ENCODE results near the genes BRMS1, SLC29A2, BBS1, ACTN3 and C11orf80.

DNA sequence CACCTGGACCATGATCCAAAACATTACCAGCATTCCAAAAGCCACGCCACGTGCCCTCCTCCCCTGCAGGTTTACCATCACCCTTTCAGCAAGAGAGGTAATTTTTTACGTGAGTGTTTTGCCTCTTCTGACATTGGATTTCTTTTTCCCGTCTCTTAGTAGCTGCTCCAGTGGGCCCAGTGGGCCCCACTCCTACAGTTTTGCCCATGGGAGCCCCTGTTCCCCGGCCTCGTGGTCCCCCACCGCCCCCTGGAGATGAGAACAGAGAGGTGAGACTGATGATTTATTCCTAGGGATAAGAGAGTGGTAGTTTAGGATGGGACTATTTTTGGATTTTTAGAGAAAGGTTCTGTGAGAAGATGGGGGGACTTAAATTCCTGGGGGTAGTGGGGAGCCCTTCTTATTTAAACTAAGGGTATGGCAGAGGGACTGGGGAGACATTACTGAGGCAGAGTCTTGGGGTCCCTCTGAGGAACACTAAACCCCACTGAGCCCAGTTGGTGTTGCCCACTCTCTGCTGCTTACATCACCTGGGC, 5.0 kb downstream of the SF3B2 start:
- RRBS, result no CpG with 5 or more reads among the region's 7 CpGs
CAGE:
- cytosol, long polyA plus RNA, result no peak
- long polyA plus RNA, result start-site peak on the plus strand centred at position 237 of the sequence, 64 bp wide, 82 and 29 reads in 2 replicates
- nucleus, long polyA plus RNA, result no peak

GRCh38 chr11:66059482-66060183, 7.5 kb downstream of the SF3B2 start:
- RRBS, result no CpG with 5 or more reads among the region's 19 CpGs
CAGE:
- cytosol, long polyA plus RNA, result no peak
- long polyA plus RNA, result no peak
- nucleus, long polyA plus RNA, result no peak

DNA sequence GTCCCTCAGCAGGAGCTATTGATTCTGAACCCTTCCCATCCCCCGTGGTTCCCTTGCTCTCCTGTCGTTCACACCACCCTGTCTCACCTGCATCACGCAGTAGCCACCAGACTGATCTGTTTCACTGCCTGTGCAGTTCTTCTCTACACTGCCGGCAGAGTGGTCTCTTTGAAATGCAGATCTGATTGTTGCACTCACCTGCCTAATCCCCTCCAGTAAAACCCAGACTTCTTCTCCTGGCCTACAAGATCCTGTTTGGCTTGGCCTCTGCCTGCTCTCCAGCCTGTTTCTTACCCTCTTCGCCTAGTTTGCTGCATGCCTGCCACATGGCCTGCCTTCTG, 41.9 kb downstream of the PACS1 start:
- RRBS, result no CpG with 5 or more reads among the region's 5 CpGs
CAGE:
- cytosol, long polyA plus RNA, result no peak
- long polyA plus RNA, result no peak
- nucleus, long polyA plus RNA, result no peak

DNA sequence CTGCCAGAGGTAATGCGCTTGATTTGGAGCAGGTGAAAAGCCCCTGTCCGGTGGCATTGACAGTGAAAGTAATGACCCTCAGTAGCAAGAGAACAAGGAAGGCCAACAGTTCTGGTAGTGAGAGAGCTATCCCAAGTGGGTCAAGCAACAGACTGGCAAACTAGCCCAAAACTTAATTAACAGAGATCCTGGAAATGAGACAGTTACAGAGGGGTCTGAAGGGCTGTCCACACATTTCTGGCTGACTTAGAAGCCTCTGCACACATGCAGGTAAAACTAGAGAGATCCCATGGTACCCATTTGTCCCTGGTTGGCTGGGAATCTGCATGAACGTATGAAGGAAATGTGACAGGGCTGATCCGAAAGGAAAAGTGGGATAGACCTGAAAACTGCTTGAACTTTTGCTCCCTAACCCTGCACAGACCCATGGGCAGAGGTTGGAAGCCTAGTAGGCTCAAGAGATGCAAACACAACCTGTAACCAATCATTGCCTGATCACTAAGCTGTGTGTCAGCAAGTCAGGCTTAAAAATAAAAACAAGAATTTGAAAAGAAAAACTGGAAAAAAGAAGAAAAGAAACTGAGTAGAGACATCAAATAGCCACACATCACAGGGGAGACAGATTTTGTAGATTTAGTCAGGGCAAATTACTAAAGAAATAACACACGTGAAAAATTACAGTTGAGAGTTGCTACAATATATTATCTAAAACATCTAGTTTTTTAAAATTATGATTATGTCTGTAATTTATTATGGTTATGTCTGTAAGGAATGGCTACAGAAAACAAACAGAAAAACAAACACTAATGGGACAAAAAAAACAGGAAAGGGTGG, 75.5 kb downstream of the PACS1 start:
- RRBS, result no CpG with 5 or more reads among the region's 5 CpGs
CAGE:
- cytosol, long polyA plus RNA, result no peak
- long polyA plus RNA, result no peak
- nucleus, long polyA plus RNA, result no peak

DNA sequence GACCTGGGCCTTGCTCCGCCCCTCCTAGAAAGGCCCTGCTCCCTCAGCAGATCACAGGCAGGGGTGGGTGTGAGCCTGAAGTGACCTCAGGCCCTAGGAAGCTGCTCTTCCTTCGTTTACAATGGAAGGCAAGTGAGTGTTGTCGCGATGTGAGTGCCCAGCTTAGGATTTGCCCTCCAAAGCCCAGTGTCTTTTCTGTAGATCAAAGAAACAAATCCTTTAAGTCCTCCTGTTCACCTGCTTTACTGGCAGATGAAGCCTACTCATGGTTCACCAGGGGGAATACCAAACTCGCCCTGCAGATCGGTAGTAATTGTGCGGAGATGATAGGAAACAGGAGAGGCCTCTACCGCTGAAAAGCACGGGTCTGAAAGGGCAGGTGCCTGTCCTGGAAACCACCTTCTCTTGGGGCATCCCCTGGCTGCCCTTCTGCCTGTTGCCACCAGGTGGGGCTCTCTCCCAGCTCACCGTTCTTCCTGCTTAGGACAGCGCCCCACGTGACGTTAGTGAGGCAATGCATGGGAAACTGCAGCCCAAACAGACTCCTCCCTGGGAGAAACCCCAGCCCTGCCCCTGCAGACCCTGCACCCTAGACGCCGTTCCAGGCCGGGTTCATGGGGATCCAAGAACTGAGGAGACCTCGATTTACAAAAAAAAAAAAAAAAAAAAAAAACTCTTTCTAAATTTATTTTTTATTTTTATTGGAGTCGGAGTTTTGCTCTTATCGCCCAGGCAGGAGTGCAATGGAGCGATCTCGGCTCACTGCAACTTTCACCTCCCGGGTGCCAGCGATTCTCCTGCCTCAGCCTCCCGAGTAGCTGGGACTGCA, 34.9 kb upstream of the KLC2 start:
- RRBS, result no CpG with 5 or more reads among the region's 24 CpGs
CAGE:
- cytosol, long polyA plus RNA, result no peak
- long polyA plus RNA, result no peak
- nucleus, long polyA plus RNA, result no peak

GRCh38 chr11:66280347-66281102, 2.5 kb downstream of the CNIH2 start:
- RRBS, result no CpG with 5 or more reads among the region's 21 CpGs
CAGE:
- cytosol, long polyA plus RNA, result no peak
- long polyA plus RNA, result no peak
- nucleus, long polyA plus RNA, result no peak

GRCh38 chr11:66282014-66283288, 4.5 kb downstream of the CNIH2 start:
- RRBS, result no CpG with 5 or more reads among the region's 50 CpGs
CAGE:
- cytosol, long polyA plus RNA, result no peak
- long polyA plus RNA, result no peak
- nucleus, long polyA plus RNA, result no peak

GRCh38 chr11:66317718-66318825, 1.2 kb upstream of the CD248 start:
- RRBS, result no CpG with 5 or more reads among the region's 17 CpGs
CAGE:
- cytosol, long polyA plus RNA, result no peak
- long polyA plus RNA, result no peak
- nucleus, long polyA plus RNA, result no peak

GRCh38 chr11:66327132-66327441, 9.1 kb downstream of the RIN1 start:
- RRBS, result no CpG with 5 or more reads among the region's 2 CpGs
CAGE:
- cytosol, long polyA plus RNA, result no peak
- long polyA plus RNA, result no peak
- nucleus, long polyA plus RNA, result no peak

DNA sequence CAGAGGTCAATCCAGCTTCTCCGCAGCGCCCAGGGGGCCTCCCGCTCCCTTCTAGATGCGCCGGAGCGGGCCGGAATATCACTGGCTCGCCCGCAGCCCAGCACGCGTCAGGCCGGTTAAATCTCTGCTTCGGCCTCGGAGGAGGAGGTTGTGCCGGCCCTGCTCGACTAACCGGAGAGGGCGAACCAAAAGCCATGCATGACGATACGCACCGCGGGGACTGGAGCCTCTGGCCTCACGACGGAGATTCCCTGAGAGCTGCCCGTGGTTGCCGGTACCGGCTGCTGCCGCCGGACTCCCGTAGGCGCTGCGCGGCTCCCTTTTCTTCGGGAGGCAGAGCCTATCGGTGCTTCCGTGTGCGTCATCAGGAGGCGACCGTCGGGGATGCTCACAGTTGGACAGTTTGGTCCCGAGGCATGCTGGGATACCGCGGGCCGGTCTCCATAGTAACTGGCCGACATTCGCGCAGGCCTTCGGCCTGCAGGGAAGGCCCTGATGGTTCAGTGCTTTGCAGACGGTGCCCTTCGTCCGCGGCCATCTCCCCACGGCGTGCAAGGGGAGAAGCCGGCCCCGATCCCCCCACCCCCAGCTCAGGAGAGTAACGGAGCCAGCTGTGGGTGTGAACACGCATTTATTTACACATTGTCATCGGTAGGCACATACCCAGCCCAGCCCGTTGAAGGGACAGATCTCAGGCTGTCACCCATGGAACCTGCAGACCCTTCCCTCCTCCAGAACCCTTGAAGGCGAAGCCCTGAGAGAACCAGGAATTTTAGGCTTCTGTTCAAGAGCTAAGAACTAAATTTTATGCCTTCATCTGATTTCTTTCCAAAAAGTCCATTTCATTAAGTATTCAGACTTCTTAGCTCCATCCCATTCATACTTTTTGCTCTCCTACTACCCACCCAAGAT, at the start of gene BRMS1:
BRMS1 (minus strand) TSS at position 345 of the 912 bp plus-strand sequence.
- RRBS, result 2% methylated on average over 16 of the region's 61 CpGs
CAGE:
- cytosol, long polyA plus RNA, result start-site peak on the minus strand centred at position 329 of the sequence, 63 bp wide, 1,495 and 1,522 reads in 2 replicates
- long polyA plus RNA, result start-site peak on the minus strand centred at position 322 of the sequence, 49 bp wide, 1,852 and 1,510 reads in 2 replicates
- nucleus, long polyA plus RNA, result start-site peak on the minus strand centred at position 322 of the sequence, 49 bp wide, 1,494 and 1,210 reads in 2 replicates

GRCh38 chr11:66346587-66347033, 819 bp downstream of the B4GAT1 start:
- RRBS, result 7% methylated on average over 3 of the region's 22 CpGs
CAGE:
- cytosol, long polyA plus RNA, result no peak
- long polyA plus RNA, result no peak
- nucleus, long polyA plus RNA, result no peak

DNA sequence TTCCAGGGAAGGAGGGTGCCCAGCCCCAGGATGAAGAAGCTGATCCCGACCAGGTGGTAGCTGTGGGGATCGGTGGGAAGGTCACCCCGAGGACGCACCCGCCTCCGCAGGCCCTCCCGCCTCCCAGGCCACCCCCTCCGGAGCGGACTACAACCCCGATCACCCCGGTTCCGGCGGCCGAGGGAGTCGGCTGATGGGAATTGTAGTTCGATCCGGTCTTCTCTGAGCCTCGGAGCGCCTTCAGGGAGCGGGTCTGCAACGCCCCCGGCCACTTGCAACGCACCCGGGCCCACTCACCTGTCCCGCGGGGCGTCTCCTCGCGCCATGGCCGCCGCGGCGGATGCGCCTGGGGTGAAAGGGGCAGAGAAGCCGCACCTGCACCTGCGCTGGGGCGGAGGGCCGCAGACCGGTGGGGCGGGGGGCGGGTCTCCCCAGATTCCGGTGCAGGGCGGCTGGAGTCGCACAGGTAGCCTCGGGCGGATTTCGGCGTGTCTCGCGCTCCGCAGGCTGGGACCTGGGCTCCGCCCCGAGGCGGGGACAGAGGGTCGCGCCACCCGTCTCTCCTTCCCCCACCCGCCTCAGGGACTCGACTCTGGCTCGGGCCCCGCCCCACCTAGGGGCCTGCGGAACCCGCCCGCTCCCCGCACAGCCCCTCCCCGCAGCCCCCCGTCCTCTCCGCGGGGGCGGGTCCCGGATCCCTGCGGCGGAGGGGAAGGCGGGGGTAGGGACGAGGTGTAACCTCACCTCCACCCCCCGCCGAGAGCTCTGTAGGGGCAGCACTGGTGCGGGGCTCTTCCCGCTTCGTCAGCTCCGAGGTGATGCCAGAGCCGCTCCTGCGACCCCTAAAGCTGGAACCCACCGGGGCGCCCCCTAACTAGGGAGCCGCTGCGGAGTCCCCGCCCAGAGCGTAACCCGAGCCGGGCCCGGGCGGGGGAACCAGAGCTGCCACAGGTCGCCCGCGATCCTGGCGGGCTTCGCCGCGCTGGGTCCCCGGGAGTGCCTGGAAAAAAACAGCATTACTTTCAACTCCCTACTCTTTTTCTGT, at the start of gene SLC29A2:
SLC29A2 (minus strand) TSS at position 495 of the 1,045 bp plus-strand sequence.
- RRBS, result 1% methylated on average over 25 of the region's 101 CpGs
CAGE:
- cytosol, long polyA plus RNA, result no peak
- long polyA plus RNA, result no peak
- nucleus, long polyA plus RNA, result no peak

GRCh38 chr11:66454065-66454786, 12.5 kb upstream of the PELI3 start:
- RRBS, result no CpG with 5 or more reads among the region's 9 CpGs
CAGE:
- cytosol, long polyA plus RNA, result no peak
- long polyA plus RNA, result no peak
- nucleus, long polyA plus RNA, result no peak

DNA sequence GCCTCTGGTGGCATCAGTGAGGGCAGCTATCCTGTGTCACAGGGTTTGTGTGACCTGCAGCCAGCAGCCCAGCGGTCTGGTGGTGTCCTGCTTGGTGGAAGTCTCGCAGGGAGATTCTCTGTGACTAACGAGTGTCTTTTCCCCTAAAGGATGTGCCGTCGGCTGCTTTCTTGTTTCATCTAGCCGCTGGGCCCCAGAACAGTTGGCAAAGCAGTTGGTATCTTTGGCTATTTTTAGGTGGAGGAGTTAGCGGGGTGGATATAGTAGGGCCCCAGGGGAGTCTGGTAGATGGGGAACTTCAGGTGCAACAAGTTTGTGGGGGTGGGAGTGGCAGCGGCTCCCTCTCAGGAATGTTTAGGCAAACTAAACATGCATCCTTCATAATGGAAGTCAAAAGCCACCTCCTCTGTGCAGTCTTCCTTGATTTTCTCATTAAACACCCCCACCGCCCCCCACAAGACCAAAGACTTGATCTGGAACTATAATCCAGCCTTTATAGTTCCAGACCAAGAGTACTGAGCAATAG, 1.3 kb upstream of the PELI3 start:
- RRBS, result no CpG with 5 or more reads among the region's 9 CpGs
CAGE:
- cytosol, long polyA plus RNA, result no peak
- long polyA plus RNA, result no peak
- nucleus, long polyA plus RNA, result no peak

DNA sequence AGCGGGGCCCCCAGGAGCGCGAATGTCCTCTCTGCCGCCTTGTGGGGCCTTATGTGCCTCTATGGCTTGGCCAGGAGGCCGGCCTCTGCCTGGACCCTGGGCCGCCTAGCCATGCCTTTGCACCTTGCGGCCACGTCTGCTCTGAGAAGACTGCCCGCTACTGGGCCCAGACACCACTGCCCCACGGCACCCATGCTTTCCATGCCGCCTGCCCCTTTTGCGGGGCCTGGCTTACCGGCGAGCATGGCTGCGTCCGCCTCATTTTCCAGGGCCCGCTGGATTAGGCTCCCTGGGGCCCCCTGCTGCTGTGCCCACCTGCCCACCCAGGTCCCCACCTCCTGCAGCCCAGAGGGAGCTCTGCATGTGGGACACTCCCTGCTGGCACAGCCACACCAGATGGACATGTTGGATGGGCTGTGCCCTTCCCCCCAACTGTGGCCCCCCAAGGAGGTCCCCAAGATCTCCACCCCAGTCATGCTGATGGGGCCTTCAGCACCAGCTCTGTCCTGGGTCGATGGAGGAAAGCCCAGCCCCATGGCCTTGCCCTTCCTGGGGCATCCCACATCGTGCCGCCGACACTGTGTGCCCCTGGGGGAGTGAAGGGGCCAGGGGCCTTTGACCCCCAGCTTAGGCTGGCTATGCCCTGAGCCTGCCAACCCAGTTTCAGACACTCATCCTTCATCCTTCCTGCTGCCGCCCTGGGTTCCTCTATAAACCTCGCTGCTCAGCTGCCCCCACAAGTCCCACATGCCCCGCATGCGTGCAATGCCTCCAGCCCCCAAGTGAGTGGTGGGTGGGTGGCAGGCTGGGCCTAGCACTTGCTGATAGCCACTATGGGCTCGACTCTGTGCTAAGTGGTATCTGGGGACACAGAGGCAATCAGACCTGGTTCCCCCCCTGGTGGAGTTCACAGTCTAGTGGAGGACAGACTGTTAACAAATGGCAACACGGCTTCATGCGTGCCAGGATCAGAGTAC, 4.1 kb upstream of the DPP3 start:
- RRBS, result 100% methylated on average over 1 of the region's 28 CpGs
CAGE:
- cytosol, long polyA plus RNA, result no peak
- long polyA plus RNA, result no peak
- nucleus, long polyA plus RNA, result no peak

DNA sequence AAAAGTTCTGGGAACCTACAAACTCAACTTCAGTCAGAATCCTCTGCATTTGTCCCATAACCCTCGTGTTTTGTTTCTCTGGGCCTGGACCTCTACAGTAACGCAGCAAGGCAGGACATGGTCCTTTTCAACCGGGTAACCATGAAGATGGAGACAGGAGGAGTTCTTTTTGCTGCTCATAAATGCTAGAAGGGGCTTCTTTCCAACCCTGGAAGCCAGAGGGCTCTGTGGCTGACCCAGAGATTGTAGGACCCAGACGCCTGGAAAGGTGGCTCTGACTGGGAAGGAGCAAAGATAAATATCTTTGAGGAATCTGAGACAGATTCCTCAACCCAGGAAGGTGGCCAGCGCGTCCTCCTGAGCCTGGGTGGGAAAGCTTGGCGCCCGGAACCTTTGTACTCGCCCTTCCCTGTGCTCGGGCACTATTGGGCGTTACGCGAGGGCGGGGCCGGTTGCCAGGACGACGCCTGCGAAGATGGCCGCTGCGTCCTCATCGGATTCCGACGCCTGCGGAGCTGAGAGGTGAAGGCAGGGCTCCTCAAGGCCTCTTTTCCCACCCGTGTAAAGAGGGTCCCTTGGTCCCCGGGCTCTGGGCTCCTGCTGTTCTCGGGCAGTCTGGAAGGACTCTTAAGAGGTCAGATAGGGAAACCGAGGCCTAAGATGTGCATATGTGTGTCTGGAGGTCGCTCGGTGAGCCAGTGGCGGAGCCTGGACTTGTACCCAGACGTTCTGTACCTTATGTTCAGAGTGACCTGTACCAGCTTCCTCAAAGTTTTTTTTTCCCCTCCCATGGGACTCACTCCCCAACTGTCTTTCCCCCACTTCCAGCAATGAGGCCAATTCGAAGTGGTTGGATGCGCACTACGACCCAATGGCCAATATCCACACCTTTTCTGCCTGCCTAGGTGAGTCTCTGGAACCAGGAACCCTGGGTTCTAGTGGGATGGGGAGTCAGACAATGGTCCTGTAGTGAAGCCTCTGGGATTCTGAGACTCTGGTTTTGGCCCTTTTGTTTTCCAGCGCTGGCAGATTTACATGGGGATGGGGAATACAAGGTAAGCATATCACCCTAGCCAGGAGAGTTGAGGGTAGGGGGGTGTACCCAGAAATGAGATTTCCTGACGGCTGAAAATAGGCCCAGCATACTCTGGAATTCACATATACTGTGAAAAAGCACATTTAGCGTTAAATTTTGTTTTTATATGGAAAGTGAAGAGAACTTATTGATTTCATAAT, at the start of gene BBS1:
BBS1 (plus strand) TSS at position 451 of the 1,236 bp plus-strand sequence.
- RRBS, result 1% methylated on average over 8 of the region's 38 CpGs
CAGE:
- cytosol, long polyA plus RNA, result start-site peak on the plus strand centred at position 463 of the sequence, 27 bp wide, 331 and 1,582 reads in 2 replicates
- long polyA plus RNA, result start-site peak on the plus strand centred at position 473 of the sequence, 47 bp wide, 950 and 1,669 reads in 2 replicates
- nucleus, long polyA plus RNA, result start-site peak on the plus strand centred at position 473 of the sequence, 35 bp wide, 1,174 and 1,769 reads in 2 replicates

DNA sequence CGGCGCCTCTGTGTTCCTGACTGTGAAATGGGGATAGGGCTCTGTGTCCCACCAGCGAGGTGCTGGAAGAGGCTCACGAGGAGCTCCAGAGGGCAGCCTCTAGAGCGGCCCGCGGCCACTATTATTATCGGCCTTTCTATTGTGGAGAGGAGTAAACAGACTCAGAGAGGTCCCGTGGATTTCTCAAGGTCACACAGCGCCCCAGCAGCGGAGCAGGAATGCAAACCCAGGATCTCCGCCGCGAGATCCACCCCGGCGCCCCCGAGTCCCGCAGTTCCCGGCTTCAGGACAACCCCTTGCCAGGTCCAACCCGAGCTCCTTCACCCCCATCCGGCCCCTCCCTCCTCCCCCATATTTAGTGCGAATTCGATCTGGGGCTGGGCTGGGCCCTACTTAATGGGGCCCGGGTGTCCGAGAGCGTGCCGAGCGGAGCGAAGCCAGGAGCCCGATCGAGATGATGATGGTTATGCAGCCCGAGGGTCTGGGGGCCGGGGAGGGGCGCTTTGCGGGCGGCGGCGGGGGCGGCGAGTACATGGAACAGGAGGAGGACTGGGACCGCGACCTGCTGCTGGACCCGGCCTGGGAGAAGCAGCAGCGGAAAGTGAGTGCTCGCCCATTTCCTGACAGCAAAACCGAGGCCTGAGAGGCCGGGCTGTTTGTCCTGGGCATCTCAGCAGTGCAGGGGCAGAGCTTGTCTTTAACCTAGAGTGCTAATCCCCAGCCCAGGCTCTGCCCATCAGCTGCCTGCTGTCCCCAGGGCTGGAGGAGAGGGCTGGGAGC, at the start of gene ACTN3:
ACTN3 (plus strand) TSS at position 420 of the 780 bp plus-strand sequence.
- RRBS, result 54% methylated on average over 24 of the region's 47 CpGs
CAGE:
- cytosol, long polyA plus RNA, result no peak
- long polyA plus RNA, result no peak
- nucleus, long polyA plus RNA, result no peak

DNA sequence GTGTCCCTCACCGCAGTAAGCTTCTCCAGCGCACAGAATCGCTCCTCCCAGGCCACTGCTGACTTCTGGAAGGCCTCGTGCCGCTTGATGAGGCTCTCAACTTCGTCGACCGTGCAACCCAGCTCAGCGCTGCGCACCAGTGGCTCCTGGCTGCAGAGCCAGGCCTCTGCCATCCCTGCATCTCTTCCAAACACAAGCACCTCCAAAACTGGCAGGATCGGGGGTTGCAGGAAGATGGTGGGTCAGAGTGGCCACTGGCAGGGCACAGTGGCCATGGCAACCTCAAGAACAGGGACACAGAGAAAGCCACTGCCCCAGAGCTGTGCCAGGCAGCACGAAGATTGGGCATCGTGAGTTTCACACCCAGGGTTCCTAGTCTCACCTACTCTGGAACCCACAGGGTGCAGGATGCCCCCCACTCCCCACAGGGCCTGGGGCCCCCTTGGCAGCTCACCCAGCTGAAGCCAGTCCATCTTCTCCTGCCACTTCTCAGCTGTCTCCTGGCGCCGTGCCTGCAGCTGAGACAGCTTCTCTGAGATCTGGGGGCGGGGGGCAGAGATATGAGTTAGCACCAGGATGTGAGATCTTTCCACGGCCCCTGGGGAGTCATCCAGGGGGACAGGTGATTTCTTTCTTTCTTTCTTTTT, 11.1 kb upstream of the RBM4B start:
- RRBS, result no CpG with 5 or more reads among the region's 17 CpGs
CAGE:
- cytosol, long polyA plus RNA, result no peak
- long polyA plus RNA, result no peak
- nucleus, long polyA plus RNA, result no peak

DNA sequence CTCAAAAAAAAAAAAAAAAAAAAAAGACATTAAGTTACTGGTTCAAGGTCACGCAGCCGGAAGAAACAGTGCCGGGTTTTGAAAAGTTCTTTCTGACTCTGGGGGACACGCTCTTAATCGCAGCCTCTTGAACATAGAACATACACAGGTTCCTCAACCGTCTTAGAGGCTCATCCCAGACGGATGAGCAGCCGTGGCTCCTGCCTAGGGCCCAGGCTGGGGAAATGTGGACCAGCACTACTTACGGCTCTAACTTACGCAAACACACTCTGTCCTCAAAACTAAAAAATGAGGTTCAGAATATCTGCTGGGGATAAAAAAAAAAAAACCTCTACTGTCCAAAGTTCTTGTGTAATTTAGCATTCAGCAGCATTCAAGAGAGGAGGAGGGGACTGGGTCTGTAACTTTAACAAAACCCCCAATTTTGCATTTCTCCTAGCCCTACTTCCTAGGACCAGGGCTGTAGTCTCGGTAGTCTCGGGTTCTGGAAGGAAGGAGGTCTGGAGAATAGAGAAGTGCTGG, 6.1 kb downstream of the SPTBN2 start:
- RRBS, result no CpG with 5 or more reads among the region's 12 CpGs
CAGE:
- cytosol, long polyA plus RNA, result no peak
- long polyA plus RNA, result no peak
- nucleus, long polyA plus RNA, result no peak

GRCh38 chr11:66744545-66745645, at the start of gene C11orf80:
TSS of gene C11orf80 (plus strand) at chr11:66744769.
- RRBS, result 4% methylated on average over 22 of the region's 109 CpGs
CAGE:
- cytosol, long polyA plus RNA, result no peak
- long polyA plus RNA, result no peak
- nucleus, long polyA plus RNA, result no peak

Measured in SK-N-SH (cell line).